ENCODE measurements around a stretch of chr6.

DNA sequence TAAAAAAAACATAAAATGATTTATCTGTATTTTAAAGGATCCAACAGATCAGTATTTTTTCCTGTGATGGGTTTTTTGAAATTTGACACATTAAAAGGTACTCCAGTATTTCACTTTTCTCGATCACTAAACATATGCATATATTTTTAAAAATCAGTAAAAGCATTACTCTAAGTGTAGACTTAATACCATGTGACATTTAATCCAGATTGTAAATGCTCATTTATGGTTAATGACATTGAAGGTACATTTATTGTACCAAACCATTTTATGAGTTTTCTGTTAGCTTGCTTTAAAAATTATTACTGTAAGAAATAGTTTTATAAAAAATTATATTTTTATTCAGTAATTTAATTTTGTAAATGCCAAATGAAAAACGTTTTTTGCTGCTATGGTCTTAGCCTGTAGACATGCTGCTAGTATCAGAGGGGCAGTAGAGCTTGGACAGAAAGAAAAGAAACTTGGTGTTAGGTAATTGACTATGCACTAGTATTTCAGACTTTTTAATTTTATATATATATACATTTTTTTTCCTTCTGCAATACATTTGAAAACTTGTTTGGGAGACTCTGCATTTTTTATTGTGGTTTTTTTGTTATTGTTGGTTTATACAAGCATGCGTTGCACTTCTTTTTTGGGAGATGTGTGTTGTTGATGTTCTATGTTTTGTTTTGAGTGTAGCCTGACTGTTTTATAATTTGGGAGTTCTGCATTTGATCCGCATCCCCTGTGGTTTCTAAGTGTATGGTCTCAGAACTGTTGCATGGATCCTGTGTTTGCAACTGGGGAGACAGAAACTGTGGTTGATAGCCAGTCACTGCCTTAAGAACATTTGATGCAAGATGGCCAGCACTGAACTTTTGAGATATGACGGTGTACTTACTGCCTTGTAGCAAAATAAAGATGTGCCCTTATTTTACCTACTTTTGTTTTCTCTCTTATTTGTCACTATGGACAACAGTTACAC lies 37.4 kb downstream of the MYB start:
- PRO-cap, 2 experiments = no peak in any of the 2 experiments

- PRO-cap, 2 experiments = no peak in any of the 2 experiments
These were observed 135.5 kb downstream of the MYB start for GRCh38 chr6:135316626-135317074.

DNA sequence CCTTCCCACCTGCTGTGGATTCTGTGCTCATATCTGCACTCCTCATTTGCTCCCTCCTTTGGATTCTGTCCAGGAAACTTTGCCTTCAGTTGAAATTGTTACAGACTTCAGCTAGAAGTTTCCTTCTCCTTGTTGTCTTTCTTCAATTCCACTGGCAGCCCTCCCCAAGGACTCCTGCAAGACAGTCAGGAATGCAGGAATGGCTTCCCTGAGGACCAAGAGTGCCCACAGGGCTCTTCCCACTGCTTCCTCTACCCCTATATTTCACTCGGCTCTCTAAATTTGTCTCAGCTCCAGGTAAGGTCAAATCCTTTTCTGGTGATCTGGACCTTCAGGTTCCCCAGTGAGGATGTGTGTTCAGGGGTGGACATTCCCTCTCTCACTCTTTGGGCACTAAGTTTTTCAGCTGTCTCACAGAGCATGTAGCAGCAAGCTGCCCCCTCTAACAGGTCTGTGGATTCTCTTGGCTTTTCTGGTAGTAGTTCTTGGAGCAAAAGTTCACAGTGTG lies 128.6 kb downstream of the AHI1 start:
- PRO-cap, 2 experiments = no peak in any of the 2 experiments

- PRO-cap, 2 experiments = no peak in any of the 2 experiments
These were observed 70.9 kb upstream of the AHI1 start for GRCh38 chr6:135568444-135568807.

GRCh38 chr6:135956517-135956857 lies 105.0 kb downstream of the PDE7B start:
- PRO-cap, 2 experiments = no peak in any of the 2 experiments

- PRO-cap, 2 experiments = no peak in any of the 2 experiments
These were observed 177.5 kb downstream of the MTFR2 start for GRCh38 chr6:136072532-136073115.

DNA sequence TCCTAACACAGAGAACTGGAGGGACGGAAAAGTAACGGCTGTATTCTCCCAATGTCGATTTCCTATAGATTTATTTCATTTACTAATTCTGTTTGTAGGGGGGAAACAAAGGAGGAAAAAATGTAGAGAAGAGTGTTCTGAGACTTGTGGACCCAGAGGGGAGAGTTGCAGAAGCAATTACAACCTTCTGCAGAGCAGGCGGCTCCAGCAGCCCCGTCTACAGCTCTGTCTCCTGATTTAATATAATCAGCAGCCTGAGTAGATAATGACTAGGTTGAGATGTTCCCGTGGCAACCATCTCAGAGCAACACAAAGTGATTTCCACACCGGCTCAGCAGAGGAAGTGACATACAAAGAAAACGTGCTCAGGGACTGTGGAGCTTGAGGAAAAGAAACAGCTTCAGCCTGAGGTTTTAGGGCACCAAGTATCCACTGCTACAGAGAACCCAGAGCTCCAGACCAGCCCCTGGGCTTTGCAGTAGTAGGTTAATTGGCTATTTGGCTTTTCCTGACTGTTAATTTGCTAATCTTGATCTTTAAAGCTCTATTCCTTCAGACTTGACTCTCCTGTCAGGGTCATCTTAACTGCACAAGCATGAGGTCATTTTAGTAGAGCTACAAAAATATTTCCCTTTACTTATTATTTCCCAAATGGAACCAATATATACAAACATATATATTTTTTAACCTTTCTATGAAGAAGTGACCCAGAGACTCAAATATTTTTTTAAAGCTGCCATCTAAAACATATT lies 136.3 kb downstream of the MTFR2 start:
- PRO-cap, 2 experiments = peak in 1 of 2 experiments; most common plus-strand start position 362 of the sequence (in 1); most common minus-strand start position 227 of the sequence (in 1)

DNA sequence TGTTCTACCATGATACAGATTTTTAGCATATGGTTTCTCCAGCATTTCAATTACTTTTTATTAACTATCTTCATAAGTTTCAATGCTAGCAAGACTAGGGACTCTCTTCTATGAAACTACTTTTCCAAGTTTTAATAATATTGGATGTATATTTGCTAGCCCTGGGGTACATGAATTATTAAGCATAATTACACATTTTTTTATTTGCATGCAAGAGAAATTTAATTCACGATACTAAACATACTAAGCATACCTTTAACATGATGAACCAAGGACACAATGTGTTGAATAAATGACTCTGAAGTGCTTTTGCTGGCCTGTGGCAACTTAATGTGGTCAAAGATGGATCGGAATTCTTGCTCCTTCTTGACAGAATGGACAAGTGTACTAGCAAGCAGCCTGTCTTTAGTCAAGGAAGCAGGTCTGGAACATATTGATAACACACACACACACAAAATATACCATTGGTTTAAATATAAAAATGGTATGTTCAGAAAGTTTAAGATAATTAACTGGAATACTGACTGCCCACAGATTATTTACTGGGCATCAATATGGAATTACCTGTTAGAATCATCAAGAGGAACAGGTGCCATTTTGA lies 14.3 kb downstream of the BCLAF1 start:
- PRO-cap, 2 experiments = no peak in any of the 2 experiments

DNA sequence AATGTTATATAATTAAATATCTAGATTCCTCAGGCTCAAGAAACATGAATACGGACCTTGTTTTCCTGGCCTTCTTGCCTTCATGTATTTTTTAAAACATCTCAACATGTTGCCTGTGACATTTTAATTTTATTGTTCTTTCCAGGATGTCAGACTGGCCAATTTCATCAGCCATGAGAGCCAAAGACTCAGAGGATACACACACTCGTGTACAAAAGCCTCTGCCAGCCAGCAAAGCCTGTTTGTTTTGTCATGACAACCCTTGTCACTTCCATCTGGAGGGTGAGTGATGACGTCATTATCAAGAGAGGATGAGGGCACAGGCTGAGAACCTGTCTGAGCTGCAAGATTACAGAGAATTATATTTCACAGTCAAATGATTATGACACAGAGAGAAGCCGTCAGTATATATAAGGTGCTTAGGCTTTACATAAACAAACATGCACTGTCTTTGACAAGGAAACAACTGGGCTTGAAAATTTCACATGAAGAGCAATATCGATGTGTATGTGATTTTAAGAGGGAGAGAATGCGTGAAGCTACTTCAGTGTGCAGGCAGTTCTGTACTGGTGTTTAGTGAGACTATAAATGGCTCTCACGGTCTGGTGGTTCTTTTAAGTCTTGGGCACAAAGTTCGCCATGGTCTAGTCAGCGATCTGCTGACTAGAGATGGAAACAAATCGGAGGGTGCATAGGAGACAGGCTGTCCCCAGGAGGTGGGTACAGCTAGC lies 36.4 kb upstream of the BCLAF1 start:
- PRO-cap, 2 experiments = peak in 1 of 2 experiments; most common minus-strand start position 563 of the sequence (in 1)

DNA sequence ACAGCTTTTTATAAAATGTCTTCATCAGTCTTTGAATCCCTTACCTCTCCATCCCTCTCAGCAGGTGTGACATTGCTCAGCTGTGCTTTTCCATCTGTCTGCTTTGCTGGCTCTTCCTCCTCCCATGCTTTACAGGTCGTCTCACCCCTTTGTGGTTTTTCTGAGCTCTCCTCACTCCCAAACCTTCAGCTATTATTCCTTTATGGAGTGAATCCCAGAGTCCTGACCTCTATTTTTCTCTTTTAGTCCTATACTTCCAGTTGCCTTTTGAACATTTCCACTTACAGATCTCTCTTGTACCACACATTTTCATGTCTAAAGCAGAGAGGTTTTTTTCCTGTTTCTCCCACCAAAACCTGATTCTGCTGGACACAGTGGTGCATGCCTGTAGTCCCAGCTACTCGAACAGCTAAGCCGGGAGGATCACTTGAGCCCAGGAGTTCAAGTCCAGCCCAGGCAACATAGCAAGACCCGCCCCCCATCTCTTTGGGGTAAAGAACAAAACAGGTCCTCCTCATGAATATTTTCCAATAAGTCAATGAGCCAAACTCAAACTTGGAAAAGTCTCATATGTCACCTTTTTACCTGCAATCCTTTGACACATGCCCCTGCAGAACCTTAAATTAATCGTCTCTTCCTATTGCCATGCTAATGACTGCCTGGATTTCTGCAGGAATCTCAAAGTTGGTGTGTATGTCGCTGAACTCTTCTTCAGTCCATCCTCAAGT lies 5.6 kb downstream of the MAP7 start:
- PRO-cap, 2 experiments = no peak in any of the 2 experiments

GRCh38 chr6:136549270-136550276 lies 649 bp downstream of the MAP7 start:
- PRO-cap, 2 experiments = peak in 1 of 2 experiments; most common plus-strand start chr6:136549382 (in 1)

DNA sequence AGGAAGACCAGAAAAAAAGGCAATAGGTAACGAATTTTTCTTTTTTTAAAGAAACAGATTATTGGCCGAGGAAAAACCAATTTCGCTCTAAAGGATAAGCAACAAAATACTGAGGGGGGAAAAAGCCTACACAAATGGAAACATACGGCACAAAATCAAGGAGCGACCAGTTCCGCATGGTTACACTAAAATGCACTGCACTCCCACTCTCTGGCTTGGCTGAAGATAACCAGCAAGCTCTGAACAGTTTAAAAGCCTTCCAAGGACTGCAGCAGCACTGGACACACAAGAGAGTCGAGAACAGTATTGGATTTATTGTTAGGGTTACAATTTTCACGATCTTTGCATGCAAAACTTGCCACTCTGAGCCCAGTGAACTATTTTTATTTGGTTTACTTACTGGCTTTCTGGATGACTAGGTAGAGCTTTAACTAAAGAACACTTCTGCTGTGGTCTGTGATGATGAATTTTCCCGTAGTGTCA lies 938 bp upstream of the MAP7 start:
- PRO-cap, 2 experiments = no peak in any of the 2 experiments

DNA sequence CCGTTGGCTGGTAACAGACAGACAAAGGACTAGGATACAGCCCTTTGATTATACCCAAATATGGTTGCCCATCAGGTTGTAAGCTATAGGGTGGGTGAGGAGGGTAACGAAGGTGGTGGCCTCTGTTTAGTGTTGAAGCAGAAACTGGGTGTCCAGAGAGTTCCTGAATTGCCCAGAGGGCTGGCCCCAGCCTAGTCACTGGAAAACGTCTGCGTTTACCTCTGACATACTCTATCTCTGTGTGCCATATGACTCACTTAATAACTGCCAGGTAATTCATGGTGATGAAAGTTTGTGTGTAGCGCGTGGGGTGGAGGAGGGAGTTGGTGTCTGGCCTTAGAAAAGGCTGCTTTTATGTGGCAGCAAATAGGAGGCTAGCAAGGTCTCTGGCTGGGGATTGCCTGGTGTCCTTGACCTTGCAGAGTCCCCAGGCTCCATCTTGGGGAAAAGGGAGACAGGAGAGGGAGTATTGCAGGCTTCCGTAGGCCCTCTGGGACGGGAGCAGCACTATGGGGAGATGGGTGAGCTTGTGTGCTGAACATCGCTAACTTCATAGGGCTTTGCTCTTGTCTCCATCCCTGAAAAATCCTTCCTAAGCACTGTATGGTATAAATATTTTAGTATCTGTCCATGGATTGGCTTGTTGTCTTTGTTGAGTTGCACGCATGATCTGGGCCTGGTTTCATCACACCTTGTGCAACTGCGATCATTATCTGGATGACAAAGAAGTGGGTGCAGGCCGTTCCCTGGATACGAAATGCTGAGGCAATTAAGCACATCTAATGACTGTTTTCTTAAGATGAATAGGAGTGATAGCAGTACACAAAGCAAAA lies 47.5 kb downstream of the SLC35D3 start:
- PRO-cap, 2 experiments = no peak in any of the 2 experiments

DNA sequence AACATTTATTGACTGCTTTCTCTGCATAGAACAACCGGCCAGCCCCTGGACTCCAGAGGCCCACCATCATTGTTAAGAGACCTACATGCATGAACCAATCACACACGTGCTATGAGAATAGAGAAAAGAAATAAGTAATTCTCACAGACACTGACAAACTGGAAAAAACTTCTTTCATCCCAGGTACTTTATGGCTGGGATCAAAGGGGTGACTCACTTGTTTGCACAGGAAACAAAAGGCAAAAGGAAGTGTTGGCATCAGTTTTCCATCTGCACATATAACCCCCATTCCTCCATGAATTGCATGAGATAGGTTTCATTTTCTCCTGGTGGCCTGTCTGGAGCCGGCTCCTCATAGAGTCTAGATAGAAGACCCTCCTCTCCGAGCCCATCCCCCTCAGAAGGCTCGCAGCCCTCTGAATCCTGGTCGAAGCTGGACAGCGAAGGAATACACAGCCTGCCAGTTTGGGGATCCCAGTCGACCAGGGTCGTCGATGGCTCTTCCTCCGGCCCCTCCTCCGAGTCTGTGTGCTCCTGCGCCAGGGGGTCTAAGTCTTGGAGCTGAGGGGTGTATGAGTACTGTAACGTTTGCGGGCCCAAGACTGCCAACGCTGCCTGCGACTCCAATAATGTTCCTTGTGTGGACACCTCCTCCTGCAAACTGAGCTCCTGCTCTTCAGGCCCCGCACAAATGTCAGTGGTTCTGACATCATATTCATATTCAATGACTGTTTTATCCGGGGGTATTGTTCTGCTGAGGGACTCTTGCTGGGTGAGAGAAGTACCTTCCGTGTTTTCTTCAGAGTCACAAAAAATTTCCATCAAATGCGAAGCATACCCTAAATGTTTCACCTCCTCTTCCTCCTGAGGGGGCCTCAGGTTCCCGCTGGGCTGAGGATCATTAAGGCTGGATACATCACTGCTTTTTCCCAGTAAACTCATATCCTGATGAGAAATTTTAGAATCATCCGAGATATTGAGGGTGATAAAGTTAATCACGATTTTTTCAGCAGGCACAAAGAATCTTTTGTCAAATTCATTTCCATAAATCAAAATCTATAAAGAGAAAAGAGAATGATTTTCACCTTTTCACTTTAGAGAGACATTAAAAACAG lies 43.1 kb downstream of the IL20RA start:
- PRO-cap, 2 experiments = no peak in any of the 2 experiments

DNA sequence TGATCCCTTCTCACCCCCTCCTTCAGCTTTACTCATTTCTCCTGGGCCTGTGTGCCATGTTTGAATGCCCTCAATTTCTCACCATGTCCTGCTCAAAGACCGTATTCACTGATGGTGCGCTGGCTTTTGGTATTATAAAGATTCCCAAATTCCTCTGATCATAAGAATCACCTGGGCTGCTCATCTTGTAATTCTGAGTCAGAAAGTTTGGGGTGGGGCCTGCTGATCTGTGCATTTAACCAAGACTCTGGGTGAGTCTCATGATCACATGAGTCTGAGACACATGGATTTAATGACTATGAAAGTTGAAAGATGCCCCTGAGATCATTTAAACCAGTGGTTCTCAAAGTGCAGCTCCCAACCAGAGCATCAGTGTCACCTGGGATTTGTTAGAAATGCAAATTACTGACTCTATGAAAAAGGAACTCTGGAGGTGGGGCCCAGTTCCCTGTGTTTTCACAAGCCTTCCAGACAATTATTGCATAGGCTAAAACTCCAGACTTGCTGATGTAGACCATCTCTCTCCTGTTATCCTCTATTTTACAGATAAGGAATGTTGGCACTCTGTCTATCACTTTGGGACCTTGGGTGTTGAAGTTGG lies 57.7 kb upstream of the IL20RA start:
- PRO-cap, 2 experiments = no peak in any of the 2 experiments

DNA sequence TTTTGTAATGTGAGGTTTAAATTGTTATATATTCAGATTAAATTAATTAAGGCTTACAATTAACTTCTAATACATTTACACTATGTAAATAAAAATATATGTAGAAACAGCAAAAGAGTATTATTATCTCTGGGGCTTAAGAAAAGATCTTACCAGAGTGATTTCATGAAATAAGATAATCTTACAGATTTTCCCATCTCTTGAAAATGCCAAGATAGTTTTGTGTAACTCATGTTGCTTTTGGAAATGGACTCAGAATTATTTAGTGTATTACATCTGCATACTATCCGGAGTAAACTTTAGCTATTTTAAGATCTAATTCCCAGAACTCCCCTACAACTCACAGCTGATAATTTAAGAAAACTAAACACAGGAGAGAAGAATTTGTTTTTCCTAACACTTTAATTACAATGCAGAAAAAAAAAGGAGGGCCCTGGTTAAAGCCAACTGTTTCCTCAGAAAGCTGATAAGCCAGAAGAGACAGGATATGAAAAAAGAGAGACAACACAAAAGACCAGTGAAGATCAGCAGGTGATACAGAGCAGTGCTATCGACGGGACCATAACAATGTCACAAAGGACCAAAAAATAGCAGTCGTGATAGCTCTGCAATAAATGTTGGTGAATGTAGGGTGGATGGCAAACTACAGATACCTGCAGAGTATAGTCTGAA lies 6.0 kb downstream of the IFNGR1 start:
- PRO-cap, 2 experiments = peak in 1 of 2 experiments; most common plus-strand start position 517 of the sequence (in 1)

DNA sequence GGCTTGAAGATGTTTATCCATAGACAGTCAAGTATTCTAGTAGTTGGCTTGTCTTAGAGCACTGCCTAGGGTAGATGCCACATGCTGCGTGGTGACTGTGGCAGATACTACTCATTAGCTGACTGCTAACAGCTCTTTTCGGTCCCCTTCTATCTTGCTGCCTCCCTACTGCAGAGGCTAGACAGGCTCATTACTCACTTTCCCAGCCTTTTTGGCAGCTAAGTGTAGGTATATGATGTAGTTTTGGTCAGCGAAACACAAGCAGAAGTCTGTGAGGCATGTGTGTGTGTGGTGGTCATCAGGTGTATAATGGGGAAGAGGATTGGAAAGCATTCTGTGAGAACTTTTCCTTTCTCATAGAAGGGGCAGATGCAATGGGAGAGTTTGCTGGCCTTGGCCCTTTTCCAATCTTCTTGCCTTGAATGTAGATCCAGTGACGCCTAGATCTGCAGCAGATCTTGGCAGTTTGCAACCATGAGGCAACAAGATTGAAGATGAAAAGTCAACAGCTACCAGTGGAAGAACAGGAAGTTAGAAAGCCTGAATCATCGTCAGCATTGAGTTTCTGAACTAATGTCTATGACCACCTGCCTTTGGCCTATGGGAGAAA lies 4.4 kb upstream of the IFNGR1 start:
- PRO-cap, 2 experiments = no peak in any of the 2 experiments

DNA sequence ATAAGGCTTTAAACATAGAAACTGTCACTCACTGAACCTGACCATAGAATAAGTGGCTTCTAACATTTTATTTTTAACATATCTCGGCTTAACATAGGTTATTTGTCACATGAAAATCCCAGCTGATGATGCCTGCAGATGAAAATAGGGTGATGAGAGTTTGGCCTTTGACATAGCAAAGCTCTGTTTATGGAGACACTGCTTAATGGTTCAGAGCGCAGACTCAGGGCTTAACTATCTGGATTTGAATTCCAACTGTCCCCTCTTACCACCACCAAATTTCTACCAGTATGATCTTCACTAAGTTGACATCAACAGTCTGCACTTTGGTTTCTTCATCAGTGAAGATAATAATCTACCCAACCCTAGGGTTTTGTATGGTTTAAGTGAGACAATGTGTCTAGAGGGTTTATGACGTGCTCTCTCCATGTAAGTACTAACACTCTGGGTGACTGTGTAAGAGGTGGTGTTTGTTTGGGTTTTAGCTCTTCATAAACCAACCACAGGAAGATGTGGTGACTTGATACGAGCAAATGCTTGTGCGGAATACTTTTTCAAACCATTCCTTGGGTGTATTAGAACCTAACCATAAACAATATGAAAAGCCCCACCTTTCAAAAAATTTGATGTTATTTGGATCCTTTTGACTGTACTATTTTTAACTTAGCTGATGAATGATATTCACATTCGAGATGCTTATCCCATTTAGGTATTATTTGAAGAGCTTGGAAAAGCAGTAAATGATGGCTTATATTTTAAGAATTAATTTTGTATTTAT lies 151.4 kb upstream of the TNFAIP3 start:
- PRO-cap, 2 experiments = no peak in any of the 2 experiments

DNA sequence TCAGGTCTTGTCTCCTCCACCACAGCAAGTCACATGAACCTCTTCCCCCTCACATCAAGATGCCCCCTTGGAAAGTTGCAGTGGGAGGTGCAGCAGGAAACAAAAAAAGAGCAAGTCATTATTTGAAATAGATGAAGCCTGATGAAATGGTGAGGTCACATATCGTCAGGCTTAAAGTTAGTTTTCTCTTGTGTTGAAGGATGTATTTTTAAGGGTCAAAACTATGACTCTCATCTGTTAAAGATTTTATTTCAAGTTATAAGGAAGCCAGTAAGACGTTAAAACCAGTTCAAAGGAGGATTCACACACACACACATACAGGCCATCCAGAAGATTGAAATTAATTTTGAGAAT lies 94.1 kb upstream of the TNFAIP3 start:
- PRO-cap, 2 experiments = no peak in any of the 2 experiments

- PRO-cap, 2 experiments = no peak in any of the 2 experiments
These were observed 73.0 kb upstream of the TNFAIP3 start for GRCh38 chr6:137793919-137794686.

All from cerebral cortex (tissue), 2 donors.